Testis (tissue), 5 donors: ENCODE data around the genes MMP24 and NFS1.

DNA sequence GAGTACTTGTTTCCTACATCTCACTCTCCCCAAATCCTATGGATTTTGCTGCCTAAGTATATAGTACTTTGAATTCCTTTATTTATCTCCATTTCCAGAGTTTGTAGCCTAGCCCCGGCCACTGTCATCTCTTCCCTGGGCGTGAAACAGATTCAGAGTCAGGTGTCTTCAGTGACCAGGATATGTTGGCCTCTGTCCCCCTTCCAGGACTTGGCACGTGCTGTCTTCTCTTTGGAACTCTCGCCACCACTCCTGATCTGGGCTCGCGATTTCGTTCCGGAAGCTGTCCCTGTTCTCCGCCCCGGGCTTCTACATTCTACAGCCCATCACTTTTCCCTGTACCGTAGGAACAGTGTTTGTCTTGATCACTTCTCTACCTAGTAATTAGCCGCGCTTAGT lies 771 bp downstream of the GSS start:
- PRO-cap, 3 experiments: peak in 2 of 3 experiments; most common minus-strand start position 237 of the sequence (in 1)
- RAMPAGE, long total RNA, 2 experiments: no peak in any of the 2 experiments
- RRBS: no CpG with 5 or more reads among the region's 13 CpGs

DNA sequence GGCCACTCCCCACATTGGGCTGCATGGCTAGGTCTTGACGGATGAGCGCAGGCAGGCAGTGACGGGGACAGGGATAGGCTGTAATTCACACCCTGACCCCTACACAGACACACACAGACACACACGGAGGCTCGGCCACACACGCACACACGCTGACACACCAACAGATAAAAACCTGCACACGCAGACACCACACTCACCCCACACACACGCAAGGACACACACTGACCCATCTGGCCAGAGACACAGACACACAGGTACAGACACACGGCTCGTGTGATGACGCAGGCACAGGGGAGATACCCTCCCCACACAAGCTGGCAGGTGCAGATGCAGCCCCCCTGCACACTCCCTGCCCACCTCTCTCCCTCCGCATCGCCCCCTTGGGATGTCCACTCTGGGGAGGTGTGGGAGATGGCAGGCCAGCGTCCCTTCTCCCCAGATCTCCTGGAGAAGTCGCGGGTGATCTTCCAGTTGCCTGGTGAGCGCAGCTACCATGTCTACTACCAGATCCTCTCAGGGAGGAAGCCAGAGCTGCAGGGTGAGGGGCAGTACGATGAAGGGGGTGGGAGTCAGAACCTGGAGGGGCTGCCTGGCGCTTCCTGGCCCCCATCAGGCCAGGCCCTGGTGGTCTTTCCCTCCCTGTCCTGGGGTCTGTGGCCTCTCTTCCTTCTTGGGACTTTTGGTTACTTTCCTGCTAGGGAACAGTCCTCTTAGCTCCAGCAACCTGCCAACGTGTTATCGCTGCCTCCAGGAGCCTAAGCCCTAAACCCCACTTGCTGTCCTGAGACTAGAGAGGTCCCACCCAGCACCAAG lies 30.2 kb downstream of the MYH7B start:
- PRO-cap, 3 experiments: no peak in any of the 3 experiments
- RAMPAGE, long total RNA, 2 experiments: no peak in any of the 2 experiments
- RRBS: no CpG with 5 or more reads among the region's 22 CpGs

- PRO-cap, 3 experiments: peak in 2 of 3 experiments; most common plus-strand start chr20:35226684 (in 2); most common minus-strand start chr20:35226637 (in 1)
- RAMPAGE, long total RNA, 2 experiments: no peak in any of the 2 experiments
- RRBS: 1% methylated on average over 47 of the region's 93 CpGs
These were observed at the start of gene MMP24 for GRCh38 chr20:35225986-35226996. TSS of gene MMP24 (plus strand) at chr20:35226690.

DNA sequence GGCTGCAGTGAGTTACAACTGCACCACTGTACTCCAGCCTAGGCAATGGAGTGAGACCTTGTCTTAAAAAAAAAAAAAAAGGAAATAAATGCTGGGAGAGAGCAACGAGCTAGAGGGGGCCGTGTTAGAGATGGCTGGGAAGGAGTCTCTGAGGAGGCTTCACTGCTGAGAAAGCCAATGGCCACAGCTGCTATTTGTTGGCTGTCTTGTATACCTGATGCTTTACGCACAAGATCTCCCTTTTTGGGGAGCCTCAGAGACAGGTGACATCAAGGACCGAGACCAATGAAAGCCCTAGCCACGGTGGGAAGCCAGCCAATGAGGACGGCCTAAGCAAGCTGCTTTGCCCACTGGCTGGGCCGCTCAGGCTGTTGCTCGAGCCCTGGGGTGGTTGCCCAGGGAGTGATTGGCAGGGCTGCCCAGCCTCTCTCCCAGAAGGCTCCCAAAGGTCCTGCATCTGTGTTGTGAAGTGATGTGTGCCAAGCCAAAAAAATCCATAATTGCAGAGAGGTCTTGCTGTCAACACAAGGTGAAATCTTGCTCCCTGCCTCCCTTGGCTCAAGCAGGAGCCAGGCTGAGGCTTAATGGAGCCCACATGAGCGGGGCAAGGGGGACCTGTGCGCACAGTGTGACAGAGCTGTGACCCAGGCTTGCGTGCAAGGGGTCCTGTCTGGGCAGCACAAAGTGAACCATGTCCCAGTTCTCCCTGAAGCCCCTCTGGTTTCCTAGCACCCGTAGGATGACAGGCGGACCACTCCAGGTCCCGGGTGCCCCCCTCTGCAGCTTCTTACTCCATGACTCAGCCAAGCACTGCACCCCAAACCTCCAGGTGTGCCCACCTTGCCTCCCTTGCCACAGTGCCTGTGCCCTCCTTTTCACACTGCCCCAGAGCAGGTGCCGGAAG lies 4.3 kb downstream of the MMP24OS start:
- PRO-cap, 3 experiments: no peak in any of the 3 experiments
- RAMPAGE, long total RNA, 2 experiments: no peak in any of the 2 experiments
- RRBS: 100% methylated on average over 1 of the region's 15 CpGs

GRCh38 chr20:35297144-35297606 lies 5.0 kb upstream of the FAM83C start:
- PRO-cap, 3 experiments: no peak in any of the 3 experiments
- RAMPAGE, long total RNA, 2 experiments: no peak in any of the 2 experiments
- RRBS: no CpG with 5 or more reads among the region's 8 CpGs

GRCh38 chr20:35305566-35306205 lies 13.5 kb upstream of the FAM83C start:
- PRO-cap, 3 experiments: no peak in any of the 3 experiments
- RAMPAGE, long total RNA, 2 experiments: no peak in any of the 2 experiments
- RRBS: no CpG with 5 or more reads among the region's 7 CpGs

GRCh38 chr20:35308146-35308760 lies 16.0 kb upstream of the FAM83C start:
- PRO-cap, 3 experiments: no peak in any of the 3 experiments
- RAMPAGE, long total RNA, 2 experiments: no peak in any of the 2 experiments
- RRBS: no CpG with 5 or more reads among the region's 8 CpGs

GRCh38 chr20:35320298-35320912 lies 28.2 kb upstream of the FAM83C start:
- PRO-cap, 3 experiments: no peak in any of the 3 experiments
- RAMPAGE, long total RNA, 2 experiments: no peak in any of the 2 experiments
- RRBS: no CpG with 5 or more reads among the region's 1 CpG

- PRO-cap, 3 experiments: no peak in any of the 3 experiments
- RAMPAGE, long total RNA, 2 experiments: no peak in any of the 2 experiments
- RRBS: no CpG with 5 or more reads among the region's 7 CpGs
These were observed 52.3 kb upstream of the FAM83C start for GRCh38 chr20:35344178-35345201.

DNA sequence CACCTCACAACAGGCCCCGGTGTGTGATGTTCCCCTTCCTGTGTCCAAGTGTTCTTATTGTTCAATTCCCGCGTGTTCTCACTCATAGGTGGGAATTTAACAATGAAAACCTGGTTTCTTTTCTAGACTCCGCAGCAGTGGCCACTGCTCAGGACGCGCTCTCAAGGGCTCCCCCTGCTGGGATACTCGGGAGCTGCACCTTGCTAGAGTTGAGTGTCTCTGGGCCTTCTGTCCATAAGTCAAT lies 8.3 kb upstream of the CEP250 start:
- PRO-cap, 3 experiments: no peak in any of the 3 experiments
- RAMPAGE, long total RNA, 2 experiments: no peak in any of the 2 experiments
- RRBS: no CpG with 5 or more reads among the region's 7 CpGs

GRCh38 chr20:35454479-35455106 lies 805 bp upstream of the CEP250 start:
- PRO-cap, 3 experiments: peak in 3 of 3 experiments; most common minus-strand start chr20:35454787 (in 2)
- RAMPAGE, long total RNA, 2 experiments: start-site peak on the minus strand in 2 of 2 experiments, at chr20:35454762-35454809 at its widest, 6 to 15 reads per replicate
- RRBS: no CpG with 5 or more reads among the region's 27 CpGs

DNA sequence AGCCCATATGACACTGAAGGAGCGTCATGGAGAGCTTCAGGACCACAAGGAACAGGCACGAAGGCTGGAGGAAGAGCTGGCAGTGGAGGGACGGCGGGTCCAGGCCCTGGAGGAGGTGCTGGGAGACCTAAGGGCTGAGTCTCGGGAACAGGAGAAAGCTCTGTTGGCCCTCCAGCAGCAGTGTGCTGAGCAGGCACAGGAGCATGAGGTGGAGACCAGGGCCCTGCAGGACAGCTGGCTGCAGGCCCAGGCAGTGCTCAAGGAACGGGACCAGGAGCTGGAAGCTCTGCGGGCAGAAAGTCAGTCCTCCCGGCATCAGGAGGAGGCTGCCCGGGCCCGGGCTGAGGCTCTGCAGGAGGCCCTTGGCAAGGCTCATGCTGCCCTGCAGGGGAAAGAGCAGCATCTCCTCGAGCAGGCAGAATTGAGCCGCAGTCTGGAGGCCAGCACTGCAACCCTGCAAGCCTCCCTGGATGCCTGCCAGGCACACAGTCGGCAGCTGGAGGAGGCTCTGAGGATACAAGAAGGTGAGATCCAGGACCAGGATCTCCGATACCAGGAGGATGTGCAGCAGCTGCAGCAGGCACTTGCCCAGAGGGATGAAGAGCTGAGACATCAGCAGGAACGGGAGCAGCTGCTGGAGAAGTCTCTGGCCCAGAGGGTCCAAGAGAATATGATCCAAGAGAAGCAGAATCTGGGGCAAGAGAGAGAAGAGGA lies 25.4 kb downstream of the C20orf173 start:
- PRO-cap, 3 experiments: no peak in any of the 3 experiments
- RAMPAGE, long total RNA, 2 experiments: start-site peak on the plus strand in 1 of 2 experiments, centred at positions 213 to 490 of the sequence, 29 to 64 reads per replicate
- RRBS: no CpG with 5 or more reads among the region's 15 CpGs

- PRO-cap, 3 experiments: no peak in any of the 3 experiments
- RAMPAGE, long total RNA, 2 experiments: no peak in any of the 2 experiments
- RRBS: no CpG with 5 or more reads among the region's 4 CpGs
These were observed 20.4 kb downstream of the SPAG4 start for GRCh38 chr20:35635880-35636530.

- PRO-cap, 3 experiments: no peak in any of the 3 experiments
- RAMPAGE, long total RNA, 2 experiments: no peak in any of the 2 experiments
- RRBS: no CpG with 5 or more reads among the region's 16 CpGs
These were observed 853 bp downstream of the NFS1 start for GRCh38 chr20:35698282-35698715.

- PRO-cap, 3 experiments: peak in 3 of 3 experiments; most common plus-strand start chr20:35699374 (in 1); most common minus-strand start chr20:35699352 (in 3)
- RAMPAGE, long total RNA, 2 experiments: start-site peak on the plus strand in 2 of 2 experiments, at chr20:35699360-35699519 at its widest, 1,554 to 2,147 reads per replicate
- RRBS: 1% methylated on average over 36 of the region's 86 CpGs
These were observed at the start of gene NFS1 for GRCh38 chr20:35698776-35699710. TSS of gene NFS1 (minus strand) at chr20:35699352.

DNA sequence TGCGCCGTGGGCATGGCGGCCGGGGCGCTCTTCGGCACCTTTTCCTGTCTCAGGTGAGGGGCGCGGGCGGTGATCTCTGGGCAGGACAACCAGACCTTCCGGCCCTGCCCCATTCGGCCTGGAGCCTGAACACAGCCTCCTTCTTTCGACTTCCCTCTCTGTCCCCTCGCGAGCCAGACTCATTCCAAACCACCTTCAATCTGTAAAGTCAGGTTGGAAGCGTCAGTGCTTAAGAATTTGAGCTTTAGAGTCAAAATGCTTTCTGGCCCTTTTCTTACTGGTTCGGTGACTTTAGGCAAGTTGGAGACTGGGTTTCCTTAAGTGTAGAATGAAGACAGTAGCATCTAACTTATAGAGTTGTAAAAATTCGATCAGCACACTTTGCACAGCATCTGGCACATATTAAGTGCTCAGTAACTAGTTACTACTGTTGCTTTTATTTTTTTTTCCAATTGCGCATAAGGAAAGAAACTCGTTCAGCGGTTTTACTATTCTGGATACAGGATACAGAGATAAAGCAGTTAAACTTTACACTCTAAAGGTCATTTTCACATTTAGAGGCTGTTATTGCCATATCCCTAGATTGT lies 599 bp downstream of the ROMO1 start:
- PRO-cap, 3 experiments: peak in 3 of 3 experiments; most common plus-strand start position 49 of the sequence (in 1); most common minus-strand start position 46 of the sequence (in 3)
- RAMPAGE, long total RNA, 2 experiments: no peak in any of the 2 experiments
- RRBS: 1% methylated on average over 8 of the region's 20 CpGs

- PRO-cap, 3 experiments: peak in 1 of 3 experiments; most common minus-strand start chr20:35717042 (in 1)
- RAMPAGE, long total RNA, 2 experiments: no peak in any of the 2 experiments
- RRBS: no CpG with 5 or more reads among the region's 11 CpGs
These were observed 17.7 kb downstream of the ROMO1 start for GRCh38 chr20:35716917-35717361.

- PRO-cap, 3 experiments: no peak in any of the 3 experiments
- RAMPAGE, long total RNA, 2 experiments: no peak in any of the 2 experiments
- RRBS: no CpG with 5 or more reads among the region's 12 CpGs
These were observed 3.8 kb downstream of the RBM39 start for GRCh38 chr20:35738022-35738871.

GRCh38 chr20:36097271-36098262 lies 57.0 kb upstream of the EPB41L1 start:
- PRO-cap, 3 experiments: no peak in any of the 3 experiments
- RAMPAGE, long total RNA, 2 experiments: no peak in any of the 2 experiments
- RRBS: no CpG with 5 or more reads among the region's 6 CpGs

GRCh38 chr20:36132821-36133106 lies 21.8 kb upstream of the EPB41L1 start:
- PRO-cap, 3 experiments: no peak in any of the 3 experiments
- RAMPAGE, long total RNA, 2 experiments: no peak in any of the 2 experiments
- RRBS: no CpG with 5 or more reads among the region's 2 CpGs